Epithelial cell of alveolus of lung (primary cell): Measurements from ENCODE around the gene ELOVL2.

- RAMPAGE, long total RNA, result no peak
- RRBS, result no CpG with 5 or more reads among the region's 9 CpGs
Measured at GRCh38 chr6:10400222-10400948, 14.5 kb downstream of the TFAP2A start.

- RAMPAGE, long total RNA, result no peak
- RRBS, result no CpG with 5 or more reads among the region's 29 CpGs
Measured at GRCh38 chr6:10555349-10556507, 34.6 kb downstream of the GCNT2 start.

- RAMPAGE, long total RNA, result no peak
- RRBS, result no CpG with 5 or more reads among the region's 8 CpGs
Measured at GRCh38 chr6:11026177-11026843, 17.8 kb downstream of the ELOVL2 start.

GRCh38 chr6:11042946-11044117 is 773 bp downstream of the ELOVL2 start:
- RAMPAGE, long total RNA, result no peak
- RRBS, result 1% methylated on average over 40 of the region's 80 CpGs

DNA sequence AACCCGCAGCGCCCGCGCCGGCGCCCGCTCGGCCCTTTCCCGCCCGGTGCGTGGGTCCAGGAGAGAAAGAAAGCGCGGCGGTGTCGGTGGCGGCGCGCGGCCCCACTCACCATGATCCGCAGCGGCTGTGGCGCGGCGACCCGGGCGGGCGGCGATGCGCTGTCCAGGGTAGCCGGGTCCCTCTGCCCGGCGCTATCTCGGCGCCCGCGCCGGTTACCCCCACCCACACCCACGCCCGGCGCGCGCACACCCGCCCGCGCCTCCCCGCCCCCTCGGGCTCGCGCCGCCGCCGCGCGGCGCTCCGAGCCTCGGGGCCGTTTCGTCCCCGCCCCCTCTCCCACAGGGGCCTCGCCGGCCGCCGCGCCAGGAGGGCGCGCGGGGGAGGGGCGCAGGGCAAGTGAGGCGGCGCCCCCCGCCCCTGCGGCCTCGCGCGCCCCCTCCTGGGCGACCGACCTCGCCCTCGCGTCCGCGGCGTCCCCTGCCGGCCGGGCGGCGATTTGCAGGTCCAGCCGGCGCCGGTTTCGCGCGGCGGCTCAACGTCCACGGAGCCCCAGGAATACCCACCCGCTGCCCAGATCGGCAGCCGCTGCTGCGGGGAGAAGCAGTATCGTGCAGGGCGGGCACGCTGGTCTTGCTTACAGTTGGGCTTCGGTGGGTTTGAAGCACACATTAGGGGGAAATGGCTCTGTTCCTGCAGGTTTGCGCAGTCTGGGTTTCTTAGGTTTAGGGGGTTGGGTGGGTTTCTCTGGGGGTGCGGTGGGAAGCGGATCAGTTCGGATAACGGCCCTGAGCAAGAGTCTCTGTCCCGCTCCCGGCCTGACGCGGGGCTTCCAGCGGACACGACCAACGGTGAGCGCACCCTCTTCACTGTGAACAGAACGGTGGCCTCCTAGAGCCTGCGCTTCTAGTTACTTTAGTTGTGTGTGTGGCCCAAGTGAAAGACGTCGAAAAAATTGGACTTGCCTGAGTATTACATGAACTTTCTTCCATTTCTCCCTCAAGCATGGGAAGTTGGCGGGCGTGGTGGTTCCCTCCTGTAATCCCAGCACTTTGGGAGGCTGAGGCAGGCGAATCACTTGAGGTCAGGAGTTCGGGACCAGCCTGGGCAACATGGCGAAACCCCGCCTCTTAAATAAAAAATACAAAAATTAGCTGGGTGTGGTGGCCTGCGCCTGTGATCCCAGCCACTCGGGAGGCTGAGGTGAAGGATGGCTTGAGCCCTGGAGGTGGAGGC is at the start of gene ELOVL2:
Gene ELOVL2, minus strand, starts transcription at position 188 of the 1,234 bp plus-strand sequence.
- RAMPAGE, long total RNA, result no peak
- RRBS, result 1% methylated on average over 16 of the region's 130 CpGs

DNA sequence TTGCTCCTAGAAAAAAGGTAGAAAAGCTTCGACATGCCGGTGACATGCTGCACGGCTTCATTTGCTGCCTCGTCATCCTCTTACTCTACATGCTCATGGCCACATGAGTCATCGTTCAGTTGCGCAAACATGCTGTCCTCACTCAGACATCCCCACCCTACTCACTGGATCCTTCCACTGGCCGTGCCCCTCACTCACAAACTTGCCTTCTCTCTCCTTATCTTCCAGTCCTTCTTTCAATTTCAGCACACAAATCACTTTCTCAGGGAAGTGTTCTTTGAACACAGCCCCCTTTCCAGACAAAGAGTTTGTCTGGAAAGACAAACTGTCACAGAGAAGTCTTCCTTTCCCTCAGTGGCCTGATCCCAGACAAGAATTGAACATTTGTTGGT is 32.3 kb upstream of the ERVFRD-1 start:
- RAMPAGE, long total RNA, result no peak
- RRBS, result no CpG with 5 or more reads among the region's 7 CpGs

DNA sequence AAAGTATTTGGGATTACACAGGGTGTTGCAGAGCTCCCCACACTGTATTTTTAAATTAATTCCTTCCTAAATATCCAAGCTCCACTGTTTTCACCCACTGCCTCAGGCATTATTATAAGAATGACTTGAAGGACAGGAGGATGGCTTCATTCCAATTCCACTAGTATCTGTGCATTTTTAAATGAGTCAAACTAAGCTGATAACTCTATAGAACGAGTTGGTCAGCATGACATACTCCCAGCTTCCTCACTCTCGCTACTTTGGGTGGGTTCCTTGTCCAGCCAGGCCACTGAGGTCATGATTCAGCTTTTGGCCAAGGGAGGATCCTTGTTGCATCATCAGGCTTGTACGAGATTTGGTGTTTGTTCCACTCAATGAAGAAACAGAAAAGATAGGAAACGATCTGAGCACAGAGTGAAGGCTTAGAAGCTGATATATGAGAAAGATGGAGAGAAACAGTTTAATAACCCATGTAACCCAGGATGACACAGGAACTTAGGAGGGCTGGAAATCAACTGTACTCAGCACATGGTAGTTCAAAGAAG is 19.8 kb downstream of the NEDD9 start:
- RAMPAGE, long total RNA, result no peak
- RRBS, result no CpG with 5 or more reads among the region's 4 CpGs

- RAMPAGE, long total RNA, result no peak
- RRBS, result no CpG with 5 or more reads among the region's 16 CpGs
Measured at GRCh38 chr6:11273455-11273879, 41.0 kb upstream of the NEDD9 start.

DNA sequence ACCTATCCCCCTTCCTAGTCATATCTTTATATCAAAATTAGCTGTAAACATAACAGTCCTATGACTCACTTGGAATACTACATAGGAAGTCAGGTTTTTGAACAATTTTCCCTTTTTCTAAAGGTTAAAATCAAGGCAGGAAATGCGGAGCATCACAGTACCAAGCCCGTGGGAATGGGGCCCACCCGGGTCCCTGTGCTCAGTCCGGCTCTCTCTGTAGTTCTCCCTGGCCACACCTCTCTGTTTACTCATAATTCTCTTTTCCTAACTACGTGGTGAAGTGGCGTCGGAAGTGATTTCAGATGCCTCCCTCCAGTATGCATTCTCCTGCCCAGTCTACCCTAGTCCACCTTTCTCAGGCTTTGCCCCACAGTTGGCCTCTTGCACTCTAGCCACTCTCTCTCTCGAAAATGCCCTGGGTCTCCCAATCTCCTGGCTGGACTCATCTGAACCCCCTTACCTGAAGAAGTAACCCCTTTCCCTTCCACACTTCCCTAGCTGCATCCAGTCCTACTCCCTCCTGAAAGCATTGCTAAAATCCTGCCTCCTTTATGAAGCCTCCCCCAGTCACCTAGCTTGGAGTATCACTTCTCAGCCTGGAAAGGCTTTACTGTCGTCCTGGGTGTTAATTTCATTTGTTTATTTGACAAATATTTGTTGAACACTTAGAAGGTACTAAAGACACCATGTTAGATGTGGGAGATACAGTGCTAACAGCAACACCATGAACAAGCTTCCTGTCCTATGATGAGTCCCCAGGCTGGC is 109.5 kb upstream of the TMEM170B start:
- RAMPAGE, long total RNA, result no peak
- RRBS, result no CpG with 5 or more reads among the region's 9 CpGs

DNA sequence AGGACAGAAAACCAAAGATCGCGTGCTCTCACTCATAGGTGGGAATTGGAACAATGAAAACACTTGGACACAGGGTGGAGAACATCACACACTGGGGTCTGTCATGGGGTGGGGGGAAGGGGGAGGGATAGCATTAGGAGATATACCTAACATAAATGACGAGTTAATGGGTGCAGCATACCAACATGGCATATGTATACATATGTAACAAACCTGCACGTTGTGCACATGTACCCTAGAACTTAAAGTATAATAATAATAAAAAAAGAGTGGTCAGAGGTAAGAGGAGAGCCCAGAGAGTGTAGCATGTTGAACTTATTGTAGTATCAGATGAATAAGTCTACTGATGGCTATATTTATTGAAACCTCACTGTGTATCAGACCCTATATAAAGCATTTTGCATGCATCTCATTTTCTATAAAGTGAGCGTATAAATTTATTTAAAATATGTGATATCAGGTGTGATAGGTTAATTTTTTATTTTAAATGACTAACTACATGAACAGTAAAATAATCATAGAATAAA is 11.3 kb downstream of the TMEM170B start:
- RAMPAGE, long total RNA, result no peak
- RRBS, result no CpG with 5 or more reads among the region's 5 CpGs

DNA sequence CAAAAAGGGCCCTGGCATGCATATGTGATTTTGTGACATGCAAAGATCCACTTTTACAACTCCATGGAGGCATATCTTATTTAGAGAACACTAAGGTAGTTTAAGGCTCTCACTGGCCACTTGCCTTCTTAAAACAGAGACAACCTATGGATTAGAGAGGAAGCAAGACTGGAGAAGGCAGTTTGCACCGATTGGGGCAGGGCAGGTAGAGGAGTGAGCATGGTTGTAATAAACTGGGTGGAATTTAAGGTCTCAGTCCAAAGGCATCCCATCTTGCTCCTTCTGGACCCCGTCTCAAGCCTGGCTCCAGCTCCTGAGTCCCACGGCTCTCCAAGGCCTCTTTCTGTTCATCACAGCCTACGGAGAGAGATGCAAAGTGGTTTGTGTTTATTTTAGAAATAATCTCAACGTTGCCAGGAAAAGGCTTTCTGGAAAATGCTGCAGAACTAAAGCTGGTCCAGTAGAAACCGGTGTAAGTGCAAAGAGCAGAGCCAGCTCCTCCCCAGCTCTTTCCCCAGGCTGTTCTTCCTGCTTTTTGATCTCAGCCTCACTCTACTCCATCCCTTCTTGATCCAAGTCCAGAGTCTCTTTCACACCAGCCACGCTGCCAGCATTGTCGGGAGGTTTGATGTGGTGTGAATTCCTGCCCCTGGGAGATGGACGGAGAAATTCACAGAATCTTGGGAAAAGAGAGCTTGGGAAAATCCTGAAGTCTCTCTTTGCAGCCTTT is 69.7 kb downstream of the TMEM170B start:
- RAMPAGE, long total RNA, result no peak
- RRBS, result no CpG with 5 or more reads among the region's 9 CpGs

DNA sequence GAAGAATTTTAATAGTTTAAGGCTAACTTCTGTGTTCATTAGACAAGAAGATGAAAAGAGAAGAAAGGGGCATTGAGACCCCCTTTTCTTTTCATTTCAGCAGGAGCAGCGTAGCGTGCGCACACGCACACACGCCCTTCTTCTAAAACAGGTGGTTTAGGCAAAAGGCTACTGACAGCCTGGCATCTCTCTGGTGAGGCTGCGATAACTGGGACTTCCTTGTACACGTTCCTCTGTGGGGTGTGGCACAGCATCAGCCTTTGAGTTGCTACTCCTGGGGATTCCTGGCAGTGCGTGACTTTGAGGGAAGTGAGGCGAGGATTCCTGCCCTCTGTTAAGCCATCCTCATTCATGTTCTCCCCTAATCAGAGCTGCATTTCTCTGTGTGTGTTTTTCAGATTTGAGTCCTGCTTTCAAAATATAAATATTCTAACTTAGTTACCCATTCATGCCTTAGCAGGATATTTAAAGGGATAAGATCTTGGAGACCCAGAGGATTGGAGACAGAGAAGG is 94.7 kb downstream of the TMEM170B start:
- RAMPAGE, long total RNA, result no peak
- RRBS, result no CpG with 5 or more reads among the region's 9 CpGs

DNA sequence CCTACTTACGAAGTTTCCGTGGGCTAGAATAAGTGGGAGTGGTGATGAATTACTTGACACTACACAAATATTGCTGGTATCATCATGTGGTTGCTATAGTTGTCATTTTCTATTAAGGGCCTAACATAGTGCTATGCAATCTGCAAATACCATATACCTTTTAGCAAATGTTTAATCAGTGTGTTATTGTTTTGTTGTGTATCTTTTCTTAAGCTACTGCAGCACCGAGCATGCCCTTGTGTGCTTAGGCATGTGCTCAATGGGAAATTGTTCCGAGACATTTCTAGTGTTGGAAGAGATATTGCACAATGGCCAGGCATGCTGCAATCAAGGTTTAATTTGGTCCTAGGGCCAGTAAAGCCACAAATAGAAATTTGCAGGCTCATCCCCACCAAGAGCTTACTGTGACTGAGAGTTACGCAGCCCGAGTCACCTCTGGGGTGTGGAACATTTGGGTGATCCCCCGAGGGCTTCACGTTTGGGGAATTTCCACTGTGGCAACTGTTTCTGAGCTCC is 66.0 kb downstream of the ADTRP start:
- RAMPAGE, long total RNA, result no peak
- RRBS, result no CpG with 5 or more reads among the region's 8 CpGs

- RAMPAGE, long total RNA, result no peak
- RRBS, result no CpG with 5 or more reads among the region's 2 CpGs
Measured at GRCh38 chr6:11834969-11835680, 56.5 kb upstream of the ADTRP start.

GRCh38 chr6:12010131-12010570 is 2.0 kb upstream of the HIVEP1 start:
- RAMPAGE, long total RNA, result no peak
- RRBS, result no CpG with 5 or more reads among the region's 6 CpGs

DNA sequence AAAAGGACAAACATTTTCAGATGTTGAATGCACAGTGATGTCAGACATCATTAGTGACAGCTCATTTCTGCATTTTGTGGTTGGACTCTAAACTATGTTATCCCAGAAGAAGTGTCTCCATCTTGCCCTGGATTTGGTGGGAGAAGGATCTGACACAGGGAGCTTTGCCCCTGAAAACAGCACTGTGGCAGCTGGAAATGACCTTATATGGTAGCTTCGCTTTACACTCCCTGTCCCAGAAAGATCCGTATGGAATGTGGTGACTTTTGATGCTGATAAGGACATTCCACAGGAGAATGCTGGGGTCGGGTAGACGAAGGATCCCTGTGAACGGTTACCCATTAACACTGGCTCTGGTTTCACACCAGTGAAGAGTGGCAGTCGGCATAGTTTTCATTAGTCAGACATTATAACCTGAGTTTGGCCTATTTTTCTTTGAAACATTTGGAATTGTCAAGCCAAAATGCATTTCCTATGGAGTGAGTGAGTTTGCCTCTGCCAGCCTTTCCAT is 87.1 kb upstream of the EDN1 start:
- RAMPAGE, long total RNA, result no peak
- RRBS, result no CpG with 5 or more reads among the region's 6 CpGs

GRCh38 chr6:12208128-12208824 is 81.9 kb upstream of the EDN1 start:
- RAMPAGE, long total RNA, result no peak
- RRBS, result no CpG with 5 or more reads among the region's 10 CpGs

GRCh38 chr6:12295412-12296000 is 5.3 kb downstream of the EDN1 start:
- RAMPAGE, long total RNA, result no peak
- RRBS, result no CpG with 5 or more reads among the region's 7 CpGs

DNA sequence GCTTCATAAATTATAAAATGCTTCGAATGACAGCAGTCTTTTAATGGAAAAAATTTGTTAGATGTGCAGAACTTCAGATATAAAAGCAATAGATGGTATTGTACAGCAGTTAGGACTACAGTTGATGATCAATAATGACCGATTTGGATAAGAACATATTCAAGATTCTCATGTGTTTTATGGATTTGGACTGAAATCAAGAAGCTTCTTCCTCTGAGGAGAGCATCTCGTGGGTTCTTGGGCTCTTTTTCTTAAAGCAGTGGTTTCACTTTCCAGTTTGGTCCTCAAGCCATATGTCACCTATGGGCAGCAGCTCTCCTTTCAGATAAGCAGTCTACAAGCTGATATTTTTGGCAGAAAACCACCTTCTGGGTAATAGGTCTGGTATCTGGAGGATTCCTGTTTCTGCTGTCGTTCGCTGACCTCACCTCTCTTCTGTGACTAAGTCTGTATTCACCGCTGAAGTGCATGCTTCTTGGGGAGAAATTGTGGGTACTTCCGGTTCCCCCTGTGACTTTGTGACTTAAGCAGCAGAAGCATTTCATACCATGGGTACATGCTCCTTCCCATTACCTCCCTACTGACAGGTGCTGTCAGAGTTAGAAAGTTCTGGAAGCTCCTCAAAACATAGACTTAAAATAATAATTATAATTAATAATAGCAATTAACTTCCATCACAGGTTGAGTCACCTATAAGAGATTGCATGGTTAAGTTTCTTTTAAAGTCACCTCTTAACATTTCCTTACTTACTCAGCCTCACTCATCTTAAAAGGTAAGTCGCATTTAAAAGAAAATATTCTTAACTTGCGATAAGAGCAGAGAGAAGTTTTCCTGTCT is 193.6 kb downstream of the EDN1 start:
- RAMPAGE, long total RNA, result no peak
- RRBS, result no CpG with 5 or more reads among the region's 9 CpGs

DNA sequence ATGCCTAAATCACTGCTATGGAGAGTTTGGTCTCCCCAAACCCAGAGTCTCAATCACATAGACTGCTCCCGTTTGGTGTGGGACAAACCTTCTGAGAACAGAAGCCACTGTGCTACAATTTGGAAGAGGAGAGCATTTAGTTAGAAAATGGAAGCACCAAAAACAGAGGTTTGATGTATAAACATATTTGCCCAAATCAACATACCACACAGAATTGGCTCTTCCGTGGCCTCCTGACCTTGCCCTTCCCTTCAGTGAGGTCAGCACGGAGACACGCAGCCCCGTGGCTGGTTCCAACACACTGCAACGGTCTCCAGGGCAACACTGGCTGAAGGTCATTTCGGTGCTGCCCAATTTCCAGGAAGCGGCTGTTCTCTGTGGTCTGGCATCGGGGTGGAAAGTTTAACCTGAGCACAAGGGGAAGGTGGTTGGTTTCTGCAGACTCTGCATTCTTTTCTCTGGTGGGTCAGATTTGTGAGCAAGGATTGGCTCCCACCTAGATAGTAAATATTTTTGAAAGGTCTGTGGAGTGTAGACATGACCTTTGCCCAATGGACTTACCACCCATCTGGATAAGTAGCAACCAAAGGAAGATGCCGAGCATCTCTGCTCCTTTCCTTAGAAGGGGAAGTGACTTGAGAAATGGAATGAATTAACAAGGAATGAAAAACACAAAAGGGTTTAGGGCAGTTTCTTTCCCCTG is 177.7 kb upstream of the PHACTR1 start:
- RAMPAGE, long total RNA, result no peak
- RRBS, result no CpG with 5 or more reads among the region's 10 CpGs